K562 (cell line): ENCODE data around the gene RAPGEF6.

DNA sequence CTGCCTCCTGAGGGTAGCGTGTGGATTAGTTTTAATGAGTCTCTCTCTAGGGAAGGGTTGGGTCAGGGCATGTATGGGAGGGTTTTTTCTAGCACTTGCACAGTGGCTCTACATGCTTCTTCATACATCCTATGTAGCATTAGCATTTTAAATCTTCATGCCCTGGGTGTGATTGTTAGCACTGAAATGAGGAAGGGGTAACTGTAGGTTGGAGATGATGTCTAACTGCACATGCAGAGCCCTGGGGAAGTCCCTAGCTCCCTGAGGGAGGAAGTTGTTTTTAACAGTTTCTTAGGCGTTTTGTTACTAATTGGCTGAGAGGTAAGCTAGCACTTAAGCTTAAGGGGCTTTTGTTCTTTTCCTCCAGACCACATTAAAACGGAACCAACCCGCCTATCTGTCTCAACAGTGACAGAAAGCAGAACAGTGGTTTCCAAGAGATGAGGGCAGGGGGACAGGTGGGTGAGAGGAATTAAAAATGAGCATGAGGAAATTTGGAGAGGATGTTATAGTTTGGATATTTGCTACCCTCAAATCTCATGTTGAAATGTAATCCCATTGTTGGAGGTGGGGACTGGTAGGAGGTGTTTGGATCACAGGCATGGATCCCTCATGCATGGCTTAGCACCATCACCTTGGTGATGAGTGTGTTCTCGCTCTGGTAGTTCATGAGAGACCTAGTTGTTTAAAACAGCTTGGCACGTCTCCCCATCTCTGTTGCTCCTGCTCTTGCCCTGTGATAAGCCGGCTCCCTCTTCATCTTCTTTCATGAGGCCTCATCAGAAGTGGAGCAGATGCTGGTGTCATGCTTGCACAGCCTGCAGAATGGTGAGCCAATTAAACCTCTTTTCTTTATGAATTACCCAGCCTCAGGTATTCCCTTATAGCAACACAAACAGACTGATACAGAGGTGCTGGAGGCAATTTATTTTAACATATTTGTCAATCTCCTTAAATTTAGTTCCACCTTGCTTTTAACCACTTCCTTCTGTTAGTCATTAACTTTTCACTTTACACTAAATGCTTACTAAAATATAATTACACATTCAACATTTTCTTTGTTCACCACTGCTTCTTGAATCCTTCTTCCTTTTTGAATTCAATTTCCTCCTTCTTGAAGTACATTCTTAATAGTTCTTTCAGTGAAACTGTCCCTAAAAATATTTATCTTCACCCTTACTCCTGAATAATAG is 39.0 kb downstream of the LYRM7 start:
- RAMPAGE, long total RNA: no peak
- RRBS: no CpG with 5 or more reads among the region's 7 CpGs
PRO-cap:
- standard: no peak
- CoPRO, capped RNA only, 2 experiments: no peak in any of the 2 experiments
- CoPRO, capped and uncapped RNA, 2 experiments: no peak in any of the 2 experiments
- CoPRO, uncapped RNA only, 2 experiments: no peak in any of the 2 experiments
CAGE:
- cytosol, long polyA plus RNA: no peak
- long polyA plus RNA: no peak
- nucleolus, long total RNA: no peak
- nucleus, long polyA plus RNA: no peak

DNA sequence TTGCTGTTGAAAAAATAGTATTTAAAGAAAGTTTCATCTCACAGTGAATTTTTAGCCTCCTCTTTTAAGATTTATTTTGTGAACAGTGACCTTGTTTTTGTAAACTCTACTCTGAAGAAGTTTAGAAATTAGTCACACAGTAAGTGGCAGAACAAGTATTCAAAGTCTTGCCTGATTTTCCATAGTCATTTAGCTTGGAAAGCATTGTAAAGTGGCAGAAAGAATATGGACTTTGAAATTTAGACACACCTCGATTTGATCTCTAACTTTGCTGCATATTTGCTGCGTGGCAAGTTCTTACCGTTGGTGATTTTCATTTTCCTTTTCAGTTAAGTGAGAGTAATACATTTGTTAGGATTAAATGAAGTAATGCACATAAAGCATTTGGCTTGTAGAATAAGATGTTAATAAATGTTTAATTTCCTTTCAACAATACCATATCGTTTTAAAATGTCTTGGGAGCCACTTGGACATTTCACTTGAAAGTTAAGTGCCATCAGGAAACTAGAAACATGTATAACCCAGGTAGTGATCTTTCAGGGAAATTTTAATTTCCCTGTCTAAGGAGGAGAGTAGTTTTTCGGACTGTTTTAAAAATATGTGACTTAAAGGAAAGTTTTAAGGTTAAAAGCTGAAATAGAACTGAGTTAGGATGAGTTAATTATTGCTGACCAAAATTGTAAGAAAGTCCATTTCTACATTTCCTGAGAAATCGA is 17.8 kb downstream of the CDC42SE2 start:
- RAMPAGE, long total RNA: no peak
- RRBS: no CpG with 5 or more reads among the region's 6 CpGs
PRO-cap:
- standard: no peak
- CoPRO, capped RNA only, 2 experiments: no peak in any of the 2 experiments
- CoPRO, capped and uncapped RNA, 2 experiments: no peak in any of the 2 experiments
- CoPRO, uncapped RNA only, 2 experiments: no peak in any of the 2 experiments
CAGE:
- cytosol, long polyA plus RNA: no peak
- long polyA plus RNA: no peak
- nucleolus, long total RNA: no peak
- nucleus, long polyA plus RNA: no peak

- RAMPAGE, long total RNA: no peak
- RRBS: no CpG with 5 or more reads among the region's 17 CpGs
PRO-cap:
- standard: no peak
- CoPRO, capped RNA only, 2 experiments: no peak in any of the 2 experiments
- CoPRO, capped and uncapped RNA, 2 experiments: no peak in any of the 2 experiments
- CoPRO, uncapped RNA only, 2 experiments: no peak in any of the 2 experiments
CAGE:
- cytosol, long polyA plus RNA: no peak
- long polyA plus RNA: no peak
- nucleolus, long total RNA: no peak
- nucleus, long polyA plus RNA: no peak
These were observed 72.9 kb downstream of the CDC42SE2 start for GRCh38 chr5:131336697-131337288.

DNA sequence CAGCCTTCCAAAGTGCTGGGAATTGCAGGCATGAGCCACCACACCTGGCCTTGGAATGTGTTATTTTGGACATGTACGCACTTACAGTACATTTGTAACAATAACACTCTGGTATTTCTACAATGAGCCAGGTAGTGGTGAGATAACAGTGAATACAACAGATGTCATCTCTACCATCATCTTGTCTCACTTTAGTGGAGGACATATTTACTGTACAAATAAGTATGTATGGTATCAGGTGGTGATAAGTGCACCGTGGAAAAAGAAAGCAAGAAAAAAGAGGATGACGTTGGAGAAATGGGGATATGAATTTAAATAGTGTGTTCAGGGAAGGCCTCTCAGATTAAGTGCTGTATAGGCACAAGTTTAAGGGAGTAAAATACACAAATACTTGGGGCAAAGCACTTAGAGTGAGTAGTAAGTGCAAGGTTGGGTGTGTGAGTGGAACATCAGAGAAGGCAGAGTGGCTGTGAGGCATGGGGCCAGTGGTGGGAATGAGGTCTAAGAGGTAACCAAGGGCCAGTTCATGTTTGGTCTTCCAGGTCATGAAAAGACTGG is 100.2 kb downstream of the CDC42SE2 start:
- RAMPAGE, long total RNA: no peak
- RRBS: no CpG with 5 or more reads among the region's 3 CpGs
PRO-cap:
- standard: no peak
- CoPRO, capped RNA only, 2 experiments: no peak in any of the 2 experiments
- CoPRO, capped and uncapped RNA, 2 experiments: no peak in any of the 2 experiments
- CoPRO, uncapped RNA only, 2 experiments: no peak in any of the 2 experiments
CAGE:
- cytosol, long polyA plus RNA: no peak
- long polyA plus RNA: no peak
- nucleolus, long total RNA: no peak
- nucleus, long polyA plus RNA: no peak

GRCh38 chr5:131390701-131391311 is 127.0 kb downstream of the CDC42SE2 start:
- RAMPAGE, long total RNA: no peak
- RRBS: no CpG with 5 or more reads among the region's 5 CpGs
PRO-cap:
- standard: no peak
- CoPRO, capped RNA only, 2 experiments: no peak in any of the 2 experiments
- CoPRO, capped and uncapped RNA, 2 experiments: no peak in any of the 2 experiments
- CoPRO, uncapped RNA only, 2 experiments: peak in 1 of 2 experiments; most common plus-strand start chr5:131390975 (in 1); most common minus-strand start chr5:131390906 (in 1)
CAGE:
- cytosol, long polyA plus RNA: no peak
- long polyA plus RNA: no peak
- nucleolus, long total RNA: no peak
- nucleus, long polyA plus RNA: no peak

DNA sequence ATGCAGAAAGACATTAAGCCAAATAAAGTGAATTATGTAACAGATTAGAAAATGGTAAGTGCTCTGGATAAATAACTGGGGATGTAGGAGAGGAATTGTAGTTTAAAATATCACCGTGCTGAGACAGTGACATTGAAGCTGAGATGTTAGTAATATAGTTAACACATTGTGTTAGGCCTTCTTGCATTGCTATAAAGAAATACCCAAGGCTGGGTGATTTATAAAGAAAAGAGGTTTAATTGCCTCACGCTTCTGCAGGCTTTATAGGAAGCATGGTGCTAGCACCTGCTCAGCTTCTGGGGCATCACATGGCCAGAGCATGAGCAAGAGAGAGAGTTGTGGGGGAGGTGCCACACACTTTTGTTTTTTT is 134.9 kb downstream of the CDC42SE2 start:
- RAMPAGE, long total RNA: no peak
- RRBS: no CpG with 5 or more reads among the region's 2 CpGs
PRO-cap:
- standard: no peak
- CoPRO, capped RNA only, 2 experiments: no peak in any of the 2 experiments
- CoPRO, capped and uncapped RNA, 2 experiments: no peak in any of the 2 experiments
- CoPRO, uncapped RNA only, 2 experiments: peak in 1 of 2 experiments; most common plus-strand start position 223 of the sequence (in 1); most common minus-strand start position 151 of the sequence (in 1)
CAGE:
- cytosol, long polyA plus RNA: no peak
- long polyA plus RNA: no peak
- nucleolus, long total RNA: no peak
- nucleus, long polyA plus RNA: no peak

DNA sequence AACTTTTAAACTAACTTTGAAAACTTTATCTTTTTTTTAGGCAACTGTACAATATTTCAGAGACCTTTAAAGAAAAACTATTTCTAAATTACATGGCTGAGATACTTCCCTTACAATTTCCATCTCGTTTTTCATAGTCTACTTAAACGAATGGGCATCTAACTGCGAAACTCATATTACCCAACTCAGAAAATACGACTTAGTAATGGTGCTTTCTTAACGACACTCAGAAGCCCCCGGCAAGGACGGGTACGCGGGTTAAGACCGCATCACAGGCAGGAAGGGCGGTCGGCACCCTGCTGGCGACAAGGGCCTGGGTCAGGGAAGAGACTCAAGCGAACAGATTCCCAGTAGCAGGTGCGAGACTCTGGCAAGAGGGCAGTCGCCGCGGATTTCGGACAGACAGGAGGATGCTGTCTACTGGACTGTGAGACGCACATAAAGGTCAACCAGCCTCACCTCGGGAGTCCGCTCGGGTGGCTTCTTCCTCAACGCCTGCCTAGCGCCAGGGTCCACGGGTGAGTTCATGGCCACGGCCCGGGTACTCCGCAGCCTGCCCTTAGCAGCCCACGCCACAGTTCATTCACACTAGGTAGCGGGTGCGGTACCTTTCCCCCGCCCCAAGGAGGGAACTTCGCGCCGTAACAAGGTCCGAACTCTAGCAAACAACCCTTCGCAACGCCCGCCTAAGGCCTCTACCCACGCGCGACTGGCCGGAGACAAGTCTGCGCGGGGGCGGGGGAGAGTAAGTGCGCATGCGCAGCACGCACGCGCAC is at the start of gene RAPGEF6:
TSS of gene RAPGEF6 (minus strand) at position 727 of the 776 bp plus-strand sequence.
- RAMPAGE, long total RNA: start-site peak on the minus strand centred at position 690 of the sequence, 63 bp wide, 798 and 415 reads in 2 replicates
- RRBS: no CpG with 5 or more reads among the region's 52 CpGs
PRO-cap:
- standard: bidirectional peak, plus-strand start at position 350 of the sequence, minus-strand start at position 301 of the sequence; bidirectional peak, plus-strand start outside the sequence, minus-strand start at position 697 of the sequence
- CoPRO, capped RNA only, 2 experiments: peak in 2 of 2 experiments; most common minus-strand start position 697 of the sequence (in 2)
- CoPRO, capped and uncapped RNA, 2 experiments: peak in 2 of 2 experiments; most common minus-strand start position 656 of the sequence (in 1)
- CoPRO, uncapped RNA only, 2 experiments: peak in 1 of 2 experiments; most common plus-strand start position 453 of the sequence (in 1); most common minus-strand start position 440 of the sequence (in 1)
CAGE:
- cytosol, long polyA plus RNA: no peak
- long polyA plus RNA: no peak
- nucleolus, long total RNA: no peak
- nucleus, long polyA plus RNA: start-site peak on the minus strand centred at position 701 of the sequence, 58 bp wide, 197 and 421 reads in 2 replicates

GRCh38 chr5:131640044-131640821 is 5.2 kb upstream of the RAPGEF6 start:
- RAMPAGE, long total RNA: no peak
- RRBS: no CpG with 5 or more reads among the region's 5 CpGs
PRO-cap:
- standard: no peak
- CoPRO, capped RNA only, 2 experiments: no peak in any of the 2 experiments
- CoPRO, capped and uncapped RNA, 2 experiments: no peak in any of the 2 experiments
- CoPRO, uncapped RNA only, 2 experiments: peak in 2 of 2 experiments; most common minus-strand start chr5:131640452 (in 1)
CAGE:
- cytosol, long polyA plus RNA: no peak
- long polyA plus RNA: no peak
- nucleolus, long total RNA: no peak
- nucleus, long polyA plus RNA: no peak

GRCh38 chr5:131671279-131671943 is 36.4 kb upstream of the RAPGEF6 start:
- RAMPAGE, long total RNA: no peak
- RRBS: no CpG with 5 or more reads among the region's 3 CpGs
PRO-cap:
- standard: no peak
- CoPRO, capped RNA only, 2 experiments: no peak in any of the 2 experiments
- CoPRO, capped and uncapped RNA, 2 experiments: no peak in any of the 2 experiments
- CoPRO, uncapped RNA only, 2 experiments: no peak in any of the 2 experiments
CAGE:
- cytosol, long polyA plus RNA: no peak
- long polyA plus RNA: no peak
- nucleolus, long total RNA: no peak
- nucleus, long polyA plus RNA: no peak

DNA sequence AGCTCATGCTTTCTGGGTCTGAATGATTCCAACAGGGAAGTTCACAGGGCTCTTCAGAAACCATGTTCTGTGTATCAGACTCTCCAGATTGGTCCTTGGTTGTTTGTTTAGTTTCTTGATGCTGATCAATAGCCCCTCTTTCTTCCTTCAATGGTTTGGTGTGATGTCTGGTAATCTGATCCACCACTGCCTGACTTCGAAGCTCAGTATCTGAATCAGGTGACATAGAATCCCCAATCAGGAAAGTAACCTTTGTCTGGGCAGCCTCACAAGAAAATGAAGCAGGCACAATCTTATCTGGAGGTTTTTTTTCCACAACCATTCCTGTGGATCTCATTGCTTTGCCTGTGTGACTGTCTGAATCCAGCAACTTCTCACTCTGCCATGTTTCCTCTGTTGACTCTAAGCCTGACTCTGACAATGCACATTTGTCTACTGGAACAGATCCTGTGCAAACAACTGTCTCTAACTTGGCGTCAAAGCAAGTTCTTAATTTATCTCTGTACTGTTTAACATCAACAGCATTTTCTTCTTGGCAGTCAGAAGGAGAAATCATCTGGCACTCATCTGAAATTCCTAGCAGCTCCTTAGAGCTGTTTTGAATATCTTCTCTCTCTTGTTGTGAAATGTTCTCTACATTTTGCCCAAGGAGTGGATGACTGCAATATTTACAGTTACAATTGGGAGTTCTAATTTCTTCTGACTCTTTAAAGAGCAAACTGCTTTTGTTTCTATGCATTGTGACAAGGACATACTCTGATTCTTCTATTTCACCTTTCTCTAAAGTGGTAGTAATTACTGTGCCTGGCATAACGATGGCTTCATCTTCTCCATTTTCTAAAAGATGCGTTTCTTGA is 37.1 kb upstream of the RAPGEF6 start:
- RAMPAGE, long total RNA: no peak
- RRBS: no CpG with 5 or more reads among the region's 4 CpGs
PRO-cap:
- standard: no peak
- CoPRO, capped RNA only, 2 experiments: no peak in any of the 2 experiments
- CoPRO, capped and uncapped RNA, 2 experiments: no peak in any of the 2 experiments
- CoPRO, uncapped RNA only, 2 experiments: peak in 2 of 2 experiments; most common minus-strand start position 295 of the sequence (in 1)
CAGE:
- cytosol, long polyA plus RNA: no peak
- long polyA plus RNA: no peak
- nucleolus, long total RNA: start-site peak on the minus strand centred at position 57 of the sequence, 7 bp wide, 90 reads
- nucleus, long polyA plus RNA: no peak

- RAMPAGE, long total RNA: no peak
- RRBS: no CpG with 5 or more reads among the region's 1 CpG
PRO-cap:
- standard: no peak
- CoPRO, capped RNA only, 2 experiments: no peak in any of the 2 experiments
- CoPRO, capped and uncapped RNA, 2 experiments: no peak in any of the 2 experiments
- CoPRO, uncapped RNA only, 2 experiments: peak in 1 of 2 experiments; most common minus-strand start chr5:131714822 (in 1)
CAGE:
- cytosol, long polyA plus RNA: no peak
- long polyA plus RNA: no peak
- nucleolus, long total RNA: no peak
- nucleus, long polyA plus RNA: no peak
These were observed 79.6 kb upstream of the RAPGEF6 start for GRCh38 chr5:131714548-131715047.

GRCh38 chr5:132099039-132099398 is 25.4 kb downstream of the CSF2 start:
- RAMPAGE, long total RNA: no peak
- RRBS: no CpG with 5 or more reads among the region's 5 CpGs
PRO-cap:
- standard: no peak
- CoPRO, capped RNA only, 2 experiments: no peak in any of the 2 experiments
- CoPRO, capped and uncapped RNA, 2 experiments: no peak in any of the 2 experiments
- CoPRO, uncapped RNA only, 2 experiments: no peak in any of the 2 experiments
CAGE:
- cytosol, long polyA plus RNA: no peak
- long polyA plus RNA: no peak
- nucleolus, long total RNA: no peak
- nucleus, long polyA plus RNA: no peak

DNA sequence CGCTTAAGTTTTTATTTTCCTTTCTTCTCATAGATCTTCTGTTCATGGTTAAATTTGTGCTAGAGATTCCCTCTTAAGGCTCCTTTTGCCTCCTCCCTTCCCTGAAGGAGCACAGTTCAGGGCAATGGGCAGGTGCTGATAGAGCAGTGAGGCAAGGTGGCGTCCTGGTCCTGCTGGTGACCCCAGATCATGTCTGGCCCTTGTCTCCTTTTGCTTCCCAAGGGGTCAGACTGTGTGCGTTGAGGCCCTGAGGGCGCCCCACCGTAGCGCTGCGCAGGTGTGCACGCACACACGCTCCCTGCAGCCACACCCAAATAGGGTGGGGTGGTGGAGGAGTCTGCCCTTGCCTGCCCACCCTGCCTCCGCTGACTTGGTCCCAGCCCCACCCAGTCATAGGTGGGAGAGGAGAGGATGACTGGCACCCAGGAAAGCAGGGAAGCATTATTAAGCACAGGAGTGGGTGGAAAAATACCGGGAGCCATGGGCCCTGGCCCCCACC is 16.5 kb downstream of the PDLIM4 start:
- RAMPAGE, long total RNA: no peak
- RRBS: no CpG with 5 or more reads among the region's 11 CpGs
PRO-cap:
- standard: no peak
- CoPRO, capped RNA only, 2 experiments: no peak in any of the 2 experiments
- CoPRO, capped and uncapped RNA, 2 experiments: no peak in any of the 2 experiments
- CoPRO, uncapped RNA only, 2 experiments: no peak in any of the 2 experiments
CAGE:
- cytosol, long polyA plus RNA: no peak
- long polyA plus RNA: no peak
- nucleolus, long total RNA: no peak
- nucleus, long polyA plus RNA: no peak

DNA sequence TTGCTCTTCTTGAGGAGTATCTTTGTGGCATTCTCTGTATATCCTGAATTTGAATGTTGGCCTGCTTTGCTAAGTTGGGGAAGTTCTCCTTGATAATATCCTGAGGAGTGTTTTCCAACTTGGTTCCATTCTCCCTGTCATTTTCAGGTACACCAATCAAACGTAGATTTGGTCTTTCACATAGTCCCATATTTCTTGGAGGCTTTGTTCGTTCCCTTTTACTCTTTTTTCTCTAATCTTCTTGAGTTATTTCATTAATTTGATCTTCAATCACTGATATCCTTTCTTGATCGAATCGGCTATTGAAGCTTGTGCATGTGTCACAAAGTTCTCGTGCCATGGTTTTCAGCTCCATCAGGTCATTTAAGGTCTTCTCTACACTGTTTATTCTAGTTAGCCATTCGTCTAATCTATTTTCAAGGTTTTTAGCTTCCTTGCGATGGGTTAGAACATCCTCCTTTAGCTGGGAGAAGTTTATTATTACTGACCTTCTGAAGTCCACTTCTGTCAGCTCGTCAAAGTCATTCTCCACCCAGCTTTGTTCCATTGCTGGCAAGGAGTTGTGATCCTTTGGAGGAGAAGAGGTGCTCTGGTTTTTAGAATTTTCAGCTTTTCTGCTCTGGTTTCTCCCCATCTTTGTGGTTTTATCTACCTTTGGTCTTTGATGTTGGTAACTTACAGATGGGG is 21.1 kb upstream of the SLC22A5 start:
- RAMPAGE, long total RNA: no peak
- RRBS: no CpG with 5 or more reads among the region's 8 CpGs
PRO-cap:
- standard: no peak
- CoPRO, capped RNA only, 2 experiments: no peak in any of the 2 experiments
- CoPRO, capped and uncapped RNA, 2 experiments: no peak in any of the 2 experiments
- CoPRO, uncapped RNA only, 2 experiments: no peak in any of the 2 experiments
CAGE:
- cytosol, long polyA plus RNA: no peak
- long polyA plus RNA: no peak
- nucleolus, long total RNA: no peak
- nucleus, long polyA plus RNA: no peak

DNA sequence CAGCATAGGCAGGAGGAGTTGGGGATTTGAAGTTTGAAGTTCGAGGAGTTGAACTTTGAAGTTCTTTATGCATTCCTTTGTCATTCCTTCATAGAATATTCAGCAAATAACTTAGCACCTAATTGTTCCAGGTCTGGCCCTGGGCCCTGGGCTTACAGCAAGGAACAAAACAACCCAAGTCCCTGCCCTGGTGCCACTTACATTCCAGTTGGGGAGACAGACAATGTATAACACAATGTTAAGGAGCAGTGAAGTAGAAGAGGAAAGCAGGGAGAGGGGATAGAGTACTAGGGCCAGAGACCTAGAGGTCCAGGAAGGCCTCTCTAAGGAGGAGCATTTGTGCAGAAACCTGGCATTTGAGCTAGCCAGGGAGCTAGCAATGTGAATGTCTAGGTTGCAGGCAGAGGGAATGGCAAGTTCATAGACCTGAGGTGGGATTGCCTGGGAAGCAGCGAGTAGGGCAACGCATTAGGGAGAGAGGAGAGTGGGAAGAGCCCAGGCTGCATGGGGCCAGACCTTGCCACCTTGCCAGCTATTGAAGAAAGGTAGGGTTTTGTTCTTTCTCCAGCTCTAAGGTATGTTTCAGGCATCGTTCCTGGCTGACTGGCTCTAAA is 53.8 kb downstream of the SLC22A5 start:
- RAMPAGE, long total RNA: no peak
- RRBS: no CpG with 5 or more reads among the region's 4 CpGs
PRO-cap:
- standard: no peak
- CoPRO, capped RNA only, 2 experiments: no peak in any of the 2 experiments
- CoPRO, capped and uncapped RNA, 2 experiments: no peak in any of the 2 experiments
- CoPRO, uncapped RNA only, 2 experiments: no peak in any of the 2 experiments
CAGE:
- cytosol, long polyA plus RNA: no peak
- long polyA plus RNA: no peak
- nucleolus, long total RNA: no peak
- nucleus, long polyA plus RNA: no peak

DNA sequence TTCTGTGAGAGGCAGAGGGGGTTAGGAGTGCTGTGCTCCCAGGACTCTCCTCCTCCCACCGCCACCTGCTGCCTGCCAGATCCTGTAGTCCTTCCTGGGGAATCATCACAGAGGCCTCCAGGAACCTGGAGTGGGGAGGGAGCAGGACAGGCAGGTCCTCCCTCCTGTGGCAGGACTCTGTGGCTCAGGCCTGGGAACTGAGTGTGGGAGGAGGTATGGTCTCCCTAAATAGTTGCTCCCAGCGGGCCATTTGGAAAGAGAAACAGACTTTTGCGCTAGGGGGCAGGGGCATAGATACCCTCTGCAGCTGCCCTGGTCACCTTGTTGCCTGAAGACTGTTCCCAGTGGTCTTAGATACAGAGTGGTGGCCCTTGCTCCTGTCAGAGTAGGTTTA is 55.5 kb downstream of the SLC22A5 start:
- RAMPAGE, long total RNA: no peak
- RRBS: no CpG with 5 or more reads among the region's 3 CpGs
PRO-cap:
- standard: no peak
- CoPRO, capped RNA only, 2 experiments: no peak in any of the 2 experiments
- CoPRO, capped and uncapped RNA, 2 experiments: no peak in any of the 2 experiments
- CoPRO, uncapped RNA only, 2 experiments: no peak in any of the 2 experiments
CAGE:
- cytosol, long polyA plus RNA: no peak
- long polyA plus RNA: no peak
- nucleolus, long total RNA: no peak
- nucleus, long polyA plus RNA: no peak

- RAMPAGE, long total RNA: no peak
- RRBS: no CpG with 5 or more reads among the region's 1 CpG
PRO-cap:
- standard: no peak
- CoPRO, capped RNA only, 2 experiments: no peak in any of the 2 experiments
- CoPRO, capped and uncapped RNA, 2 experiments: no peak in any of the 2 experiments
- CoPRO, uncapped RNA only, 2 experiments: no peak in any of the 2 experiments
CAGE:
- cytosol, long polyA plus RNA: no peak
- long polyA plus RNA: no peak
- nucleolus, long total RNA: no peak
- nucleus, long polyA plus RNA: no peak
These were observed 47.9 kb downstream of the IRF1 start for GRCh38 chr5:132442532-132443139.

DNA sequence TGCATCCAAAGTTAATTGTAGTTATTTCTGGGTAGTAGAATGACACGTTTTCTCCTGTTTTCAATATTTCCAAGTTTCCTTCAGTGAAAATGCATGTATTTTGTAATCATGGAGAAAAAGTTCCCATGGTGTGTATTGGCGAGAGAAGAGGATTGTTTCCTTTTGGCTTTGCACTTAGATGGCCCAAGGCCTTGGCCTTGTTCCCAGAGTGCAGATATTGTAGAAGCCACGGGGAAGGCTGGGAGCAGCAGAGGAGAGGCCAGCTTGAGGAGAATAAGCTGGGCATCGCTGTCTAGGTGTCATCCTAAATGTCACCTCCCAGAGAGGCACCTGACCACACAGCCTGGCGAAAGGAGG is 43.9 kb downstream of the IRF1 start:
- RAMPAGE, long total RNA: no peak
- RRBS: no CpG with 5 or more reads among the region's 5 CpGs
PRO-cap:
- standard: no peak
- CoPRO, capped RNA only, 2 experiments: no peak in any of the 2 experiments
- CoPRO, capped and uncapped RNA, 2 experiments: no peak in any of the 2 experiments
- CoPRO, uncapped RNA only, 2 experiments: no peak in any of the 2 experiments
CAGE:
- cytosol, long polyA plus RNA: no peak
- long polyA plus RNA: no peak
- nucleolus, long total RNA: no peak
- nucleus, long polyA plus RNA: no peak